Body of pancreas (tissue), 2 donors: ENCODE measurements around the genes MLC1, HDAC10 and MIOX.

- PRO-cap: no peak
- RAMPAGE, long total RNA, 2 experiments: no peak in any of the 2 experiments
Measured at GRCh38 chr22:49879827-49880894, 26.5 kb downstream of the ZBED4 start.

- PRO-cap: unidirectional peak, plus-strand start at chr22:49883822
- RAMPAGE, long total RNA, 2 experiments: no peak in any of the 2 experiments
Measured at GRCh38 chr22:49883244-49883940, 29.7 kb downstream of the ZBED4 start.

GRCh38 chr22:49947751-49948906 lies 12.4 kb upstream of the PIM3 start:
- PRO-cap: bidirectional peak, plus-strand start at chr22:49948384, minus-strand start at chr22:49948317; bidirectional peak, plus-strand start at chr22:49948702, minus-strand start at chr22:49948598
- RAMPAGE, long total RNA, 2 experiments: no peak in any of the 2 experiments

- PRO-cap: no peak
- RAMPAGE, long total RNA, 2 experiments: no peak in any of the 2 experiments
Measured at GRCh38 chr22:49969825-49970393, 9.3 kb downstream of the PIM3 start.

DNA sequence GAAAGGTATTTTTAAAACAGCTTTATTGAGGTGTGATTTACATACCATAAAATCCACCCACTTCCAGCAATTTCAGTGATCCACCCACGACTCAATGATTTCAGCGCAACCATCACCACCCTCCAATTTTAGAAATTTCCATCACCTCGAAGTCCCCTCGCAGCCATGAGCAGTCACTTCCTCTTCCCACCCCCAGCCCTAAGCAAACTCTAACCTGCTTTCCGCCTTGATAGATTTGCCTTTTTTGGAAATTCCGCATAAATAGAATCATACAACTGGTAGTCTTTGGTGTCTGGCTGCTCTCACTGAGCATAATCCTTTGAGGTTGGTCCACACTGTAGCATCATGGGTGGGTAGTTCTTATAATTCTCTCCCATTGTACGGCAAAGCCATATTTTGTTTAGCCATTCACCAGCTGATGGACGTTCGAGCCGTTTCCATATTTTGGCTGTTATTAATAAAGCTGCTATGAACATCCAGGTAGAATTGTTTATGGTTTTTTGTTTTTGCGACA lies 15.9 kb downstream of the PIM3 start:
- PRO-cap: no peak
- RAMPAGE, long total RNA, 2 experiments: no peak in any of the 2 experiments

GRCh38 chr22:50085145-50086152 lies at the start of gene MLC1:
Gene MLC1 (minus strand): TSS chr22:50085426.
- PRO-cap: no peak
- RAMPAGE, long total RNA, 2 experiments: no peak in any of the 2 experiments

GRCh38 chr22:50119647-50120342 lies 30.0 kb downstream of the MOV10L1 start:
- PRO-cap: no peak
- RAMPAGE, long total RNA, 2 experiments: no peak in any of the 2 experiments

DNA sequence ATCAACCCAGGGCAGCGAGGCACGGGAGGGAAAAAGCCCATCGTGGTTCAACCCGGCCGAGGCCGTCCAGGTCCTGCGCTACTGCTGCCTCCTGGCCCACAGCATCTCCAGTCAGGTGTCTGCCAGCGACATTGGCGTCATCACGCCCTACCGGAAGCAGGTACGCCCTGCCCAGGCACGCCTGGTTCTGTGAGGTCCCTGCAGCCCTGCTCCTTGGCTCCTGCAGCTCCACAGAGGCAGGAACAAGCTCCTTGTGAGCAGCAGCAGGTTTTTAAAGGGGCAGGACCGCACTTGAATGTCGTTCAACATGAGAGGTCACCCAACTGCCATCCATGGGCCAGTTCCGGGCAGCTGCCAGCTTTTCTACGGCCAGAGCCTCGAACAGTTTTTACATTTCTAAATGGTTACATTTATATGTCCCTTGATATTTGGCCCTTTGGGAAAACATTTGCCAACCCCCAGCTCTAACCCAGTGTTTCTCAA lies 12.4 kb upstream of the PANX2 start:
- PRO-cap: no peak
- RAMPAGE, long total RNA, 2 experiments: no peak in any of the 2 experiments

GRCh38 chr22:50172033-50172493 lies 1.5 kb downstream of the PANX2 start:
- PRO-cap: no peak
- RAMPAGE, long total RNA, 2 experiments: no peak in any of the 2 experiments

DNA sequence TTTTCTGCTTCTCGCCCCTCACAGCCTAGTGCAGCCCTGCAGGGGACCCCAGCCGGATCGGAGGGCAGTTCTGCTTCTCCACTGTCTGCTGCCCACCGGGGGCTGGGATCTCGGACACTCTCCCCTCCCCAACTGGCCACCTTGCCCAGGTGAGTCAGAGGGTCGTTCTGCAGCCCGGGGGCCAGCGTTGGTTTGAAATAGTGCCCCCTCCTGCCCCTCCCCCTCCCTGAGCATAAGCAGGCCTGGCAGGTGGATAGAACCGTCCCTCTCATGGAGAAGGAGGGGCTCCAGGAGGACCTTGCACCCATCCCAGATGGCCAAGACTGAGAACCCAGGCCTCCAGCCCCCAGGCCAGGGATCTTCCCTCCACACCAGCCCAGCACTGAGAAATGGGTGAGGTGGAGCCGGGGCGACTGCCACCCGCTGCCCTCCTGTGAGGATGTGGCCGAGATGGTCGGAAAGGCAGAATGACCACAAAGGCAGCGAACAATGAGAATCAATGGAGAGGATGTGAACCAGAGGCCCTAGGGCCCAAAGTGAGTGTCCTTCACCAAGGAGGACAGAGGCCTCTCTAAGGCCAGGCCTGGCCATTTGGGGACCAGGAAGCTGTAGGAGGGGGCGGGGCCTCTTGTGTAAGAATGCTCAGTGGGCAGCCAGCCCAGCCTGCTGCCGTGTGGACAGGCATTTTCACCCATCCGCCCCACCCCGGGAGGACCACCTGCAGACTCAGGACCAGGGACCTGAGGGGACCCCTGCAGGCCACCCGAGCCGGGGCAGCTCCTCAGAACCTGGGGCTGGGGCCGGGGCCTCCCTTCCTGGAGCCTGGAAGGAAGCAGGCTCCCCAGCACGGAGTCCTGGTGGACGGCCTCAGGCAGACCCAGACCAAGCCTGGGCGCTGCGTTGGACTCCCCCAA lies 1.9 kb upstream of the TRABD start:
- PRO-cap: no peak
- RAMPAGE, long total RNA, 2 experiments: no peak in any of the 2 experiments

- PRO-cap: no peak
- RAMPAGE, long total RNA, 2 experiments: no peak in any of the 2 experiments
Measured at GRCh38 chr22:50201151-50201582, 356 bp downstream of the SELENOO start.

- PRO-cap: bidirectional peak, plus-strand start at chr22:50251342, minus-strand start at chr22:50251292
- RAMPAGE, long total RNA, 2 experiments: start-site peak on the minus strand in 2 of 2 experiments, at chr22:50251236-50251250 at its widest, 20 to 37 reads per replicate
Measured at GRCh38 chr22:50251020-50251818, at the start of gene HDAC10. Gene HDAC10 (minus strand): TSS chr22:50251265.

DNA sequence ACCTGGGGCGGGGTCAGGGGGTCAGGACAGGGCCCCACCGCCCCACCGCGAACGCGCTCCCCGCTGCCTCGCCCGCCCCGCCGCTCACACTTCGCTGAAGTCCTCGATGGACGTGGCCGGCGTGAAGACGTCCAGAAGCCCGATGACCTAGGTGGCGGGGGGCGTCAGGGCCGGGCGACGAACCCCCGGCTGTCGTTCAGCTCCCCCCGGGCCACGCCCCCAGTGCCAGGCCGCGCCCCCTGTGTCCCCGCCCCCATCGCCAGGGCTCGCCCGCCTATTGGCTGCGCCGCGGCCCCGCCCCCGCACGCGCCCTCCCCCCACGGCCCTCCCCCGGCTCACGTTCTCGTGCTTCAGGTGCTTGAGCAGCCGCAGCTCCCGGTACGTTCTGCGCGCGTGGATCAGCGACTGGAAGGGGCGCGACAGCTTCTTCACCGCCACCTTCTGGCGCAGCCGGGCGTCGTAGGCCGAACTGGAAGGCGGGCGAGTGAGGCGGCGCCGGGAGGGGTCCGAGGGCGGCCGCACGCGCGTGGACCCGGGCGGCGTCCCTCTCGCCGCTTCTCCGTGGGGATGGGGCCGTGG lies 2.6 kb downstream of the MAPK11 start:
- PRO-cap: no peak
- RAMPAGE, long total RNA, 2 experiments: no peak in any of the 2 experiments

DNA sequence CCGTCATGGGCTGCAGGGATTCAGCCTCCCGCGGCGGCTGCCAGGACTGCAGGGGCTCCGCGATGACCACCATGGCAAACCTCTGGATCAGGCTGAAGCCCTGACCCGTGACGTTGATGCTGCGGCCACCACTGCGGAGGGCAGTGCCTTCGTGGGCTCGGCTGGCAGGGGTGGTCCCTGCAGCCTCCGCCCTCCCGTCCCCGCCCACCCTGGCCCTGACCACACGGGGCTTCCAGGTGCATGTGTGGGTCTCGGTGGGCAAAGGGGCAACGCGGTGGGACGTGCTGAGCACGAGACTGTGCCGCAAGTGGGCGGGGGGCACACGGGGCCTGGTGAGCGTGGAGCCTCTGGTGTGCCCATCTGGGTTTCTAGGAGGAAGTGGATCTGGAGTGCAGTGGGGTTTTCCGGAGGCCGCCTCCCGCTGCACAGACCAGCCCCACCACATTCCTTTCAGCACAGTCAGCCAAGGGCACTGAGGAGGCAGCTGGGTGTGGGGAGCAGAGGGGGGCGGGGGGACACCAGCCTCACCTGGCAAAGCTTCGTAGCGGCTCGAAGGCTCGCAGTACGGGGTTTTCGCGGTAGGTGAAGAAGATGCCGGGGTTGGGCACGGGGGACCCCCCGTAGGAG lies 12.1 kb upstream of the MAPK11 start:
- PRO-cap: unidirectional peak, minus-strand start at position 380 of the sequence
- RAMPAGE, long total RNA, 2 experiments: no peak in any of the 2 experiments

DNA sequence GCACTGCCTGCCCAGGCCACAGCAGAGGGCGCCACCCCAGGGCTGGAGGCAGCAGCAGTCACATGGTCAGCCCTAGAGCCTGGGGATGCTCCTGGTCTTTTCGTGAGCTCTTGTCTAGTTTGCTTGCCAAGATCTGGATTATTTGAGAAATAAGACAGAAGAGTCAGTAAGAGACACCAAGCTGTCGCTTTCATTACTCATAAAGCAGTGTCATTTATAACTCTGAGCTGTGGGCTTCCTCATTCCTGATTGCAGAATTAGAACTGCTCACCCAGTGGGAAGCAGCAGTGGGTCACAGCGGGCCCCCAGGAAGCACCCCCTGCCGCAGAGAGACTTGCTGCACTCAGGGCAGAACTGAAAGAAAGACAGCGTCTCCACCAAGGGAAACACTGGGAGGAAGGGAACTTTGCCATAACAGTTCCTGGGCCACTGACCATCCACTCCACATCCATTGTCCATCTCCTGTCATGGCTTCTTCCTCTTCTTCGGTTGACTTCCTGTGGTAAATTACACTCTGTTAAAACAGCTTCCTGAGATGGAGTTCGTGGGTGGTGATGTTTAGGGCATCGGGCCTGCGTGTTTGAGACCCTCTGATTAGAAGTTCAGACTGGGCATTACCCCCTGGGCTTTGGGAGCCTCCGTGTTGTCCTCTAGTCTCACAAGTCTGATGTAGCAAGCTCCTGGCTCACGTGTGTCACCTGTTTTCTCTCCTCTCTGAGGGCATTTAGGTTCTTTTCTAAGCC lies 56.9 kb downstream of the PPP6R2 start:
- PRO-cap: no peak
- RAMPAGE, long total RNA, 2 experiments: no peak in any of the 2 experiments

DNA sequence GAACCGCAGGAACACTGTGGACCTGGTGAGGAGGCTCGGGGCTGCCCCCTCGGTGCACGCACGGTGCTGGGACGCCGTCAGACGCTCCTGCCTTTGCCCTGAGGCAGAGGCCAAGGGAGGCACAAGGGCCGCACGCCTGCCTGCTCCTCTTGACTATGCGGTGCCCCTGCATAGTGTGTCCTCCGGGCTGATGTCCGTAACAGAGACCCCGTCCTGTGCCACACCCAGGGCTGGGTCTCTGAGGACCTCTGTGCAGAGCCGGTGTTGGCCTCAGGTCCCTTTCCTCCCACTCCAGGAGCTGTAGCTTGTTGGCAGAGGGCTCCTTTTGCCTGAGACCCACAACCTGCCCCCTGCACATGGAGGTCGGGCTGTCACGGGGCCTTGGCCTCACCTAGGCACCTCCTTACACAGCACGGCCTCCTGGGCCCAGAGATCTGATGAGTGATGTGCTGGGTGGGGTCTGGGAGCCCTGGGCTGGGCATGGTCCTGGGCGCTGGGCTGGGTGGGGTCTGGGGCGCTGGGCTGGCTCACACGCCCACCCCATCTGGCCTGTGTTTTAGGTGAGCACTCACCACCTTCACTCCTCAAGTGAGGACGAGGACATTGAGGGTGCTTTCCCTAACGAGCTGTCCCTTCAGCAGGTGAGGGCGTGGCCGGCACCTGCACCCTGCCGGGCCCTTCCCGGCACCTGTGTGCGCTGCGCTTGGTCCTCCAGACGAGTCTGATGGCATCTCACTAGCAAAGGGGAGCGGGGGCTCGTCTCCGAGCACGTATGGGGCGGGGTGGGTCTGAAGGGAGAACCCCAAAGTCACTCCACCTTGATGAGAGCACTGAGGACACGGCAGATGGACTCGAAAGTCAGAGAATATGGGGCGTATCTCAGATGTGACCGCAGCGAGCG lies 38.2 kb downstream of the SBF1 start:
- PRO-cap: no peak
- RAMPAGE, long total RNA, 2 experiments: no peak in any of the 2 experiments

GRCh38 chr22:50446131-50446480 lies 28.7 kb downstream of the SBF1 start:
- PRO-cap: no peak
- RAMPAGE, long total RNA, 2 experiments: no peak in any of the 2 experiments

- PRO-cap: no peak
- RAMPAGE, long total RNA, 2 experiments: no peak in any of the 2 experiments
Measured at GRCh38 chr22:50486555-50487348, at the start of gene MIOX. Gene MIOX (plus strand): TSS chr22:50486859.

GRCh38 chr22:50524466-50524684 lies 1.0 kb downstream of the SCO2 start:
- PRO-cap: no peak
- RAMPAGE, long total RNA, 2 experiments: no peak in any of the 2 experiments

GRCh38 chr22:50528065-50529081 lies 1.4 kb downstream of the TYMP start:
- PRO-cap: no peak
- RAMPAGE, long total RNA, 2 experiments: no peak in any of the 2 experiments